SK-N-DZ (cell line): ENCODE measurements around a stretch of chr6.

GRCh38 chr6:33589463-33589900, 9.4 kb upstream of the BAK1 start:
RAMPAGE:
- cytosol, long total RNA = no peak
- nucleus, long total RNA = no peak

DNA sequence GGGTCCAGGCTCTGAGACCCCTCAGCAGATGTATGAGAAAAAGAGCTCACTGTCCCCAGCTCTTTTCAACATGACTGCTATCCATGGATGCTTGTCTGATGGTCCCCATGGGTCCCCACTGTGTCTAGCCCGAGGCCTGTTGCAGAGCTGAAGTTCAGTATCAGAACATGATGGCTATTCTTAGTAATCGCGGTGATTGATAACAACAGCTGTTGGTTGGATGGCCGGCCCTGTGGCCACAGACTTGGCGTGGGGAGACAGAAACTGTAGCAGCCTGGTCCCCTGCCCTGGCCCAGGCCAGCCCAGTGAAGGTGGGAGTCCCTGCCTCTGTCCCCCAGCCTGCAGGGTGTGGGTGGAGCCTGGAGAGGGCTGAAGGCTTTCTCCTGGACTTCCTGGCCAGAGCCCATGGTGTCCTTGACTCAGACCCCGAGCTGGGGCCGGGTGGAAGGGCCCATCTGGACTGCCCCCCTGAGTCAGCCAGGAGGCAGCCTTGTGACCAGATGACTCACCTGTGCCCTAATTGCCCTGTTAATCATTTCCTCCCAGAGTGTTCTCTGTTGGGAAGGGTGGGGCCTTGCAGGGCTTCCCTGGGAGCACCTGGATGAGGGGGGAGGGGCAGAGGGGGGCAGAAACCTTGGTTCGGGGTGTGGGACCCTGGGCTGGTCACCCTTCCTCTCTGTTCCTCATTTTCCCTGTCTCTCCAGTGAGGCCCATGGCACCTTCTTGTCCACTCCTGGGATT, 10.0 kb upstream of the BAK1 start:
RAMPAGE:
- cytosol, long total RNA = no peak
- nucleus, long total RNA = no peak

GRCh38 chr6:33719312-33720613, 8.3 kb upstream of the UQCC2 start:
RAMPAGE:
- cytosol, long total RNA = no peak
- nucleus, long total RNA = no peak

DNA sequence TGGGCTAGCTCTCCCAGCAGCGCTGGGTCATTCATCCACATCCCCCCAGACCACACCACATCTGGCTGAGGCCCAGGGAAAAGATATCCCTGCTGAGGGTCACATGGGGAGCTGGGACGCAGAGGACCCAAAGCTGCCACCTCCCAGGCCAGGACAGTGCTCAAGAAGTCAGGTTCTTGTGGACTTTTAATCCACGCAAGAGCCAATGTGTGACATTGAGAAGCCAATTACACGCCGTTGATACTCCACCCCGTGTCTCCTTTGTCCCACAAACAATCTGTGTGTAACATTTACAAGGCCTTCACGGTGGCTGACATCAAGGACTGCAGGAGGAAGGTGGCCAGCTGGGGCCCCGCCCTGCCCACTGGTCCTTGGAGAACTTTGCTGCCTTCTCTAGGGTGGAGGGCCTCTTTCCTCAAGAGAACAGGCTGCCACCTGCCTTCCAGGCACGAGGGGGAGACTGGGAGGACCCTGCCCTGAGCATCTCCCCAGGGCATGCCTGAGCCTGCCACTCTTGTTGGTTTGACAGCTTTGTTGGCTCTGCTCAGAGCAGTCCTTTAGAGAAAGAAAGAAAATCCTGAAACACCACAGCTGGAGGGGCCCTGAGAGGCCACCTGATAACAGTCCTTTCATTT, 5.4 kb upstream of the IP6K3 start:
RAMPAGE:
- cytosol, long total RNA = no peak
- nucleus, long total RNA = no peak

RAMPAGE:
- cytosol, long total RNA = no peak
- nucleus, long total RNA = no peak
Measured at GRCh38 chr6:33769797-33770598, 18.9 kb downstream of the LEMD2 start.

DNA sequence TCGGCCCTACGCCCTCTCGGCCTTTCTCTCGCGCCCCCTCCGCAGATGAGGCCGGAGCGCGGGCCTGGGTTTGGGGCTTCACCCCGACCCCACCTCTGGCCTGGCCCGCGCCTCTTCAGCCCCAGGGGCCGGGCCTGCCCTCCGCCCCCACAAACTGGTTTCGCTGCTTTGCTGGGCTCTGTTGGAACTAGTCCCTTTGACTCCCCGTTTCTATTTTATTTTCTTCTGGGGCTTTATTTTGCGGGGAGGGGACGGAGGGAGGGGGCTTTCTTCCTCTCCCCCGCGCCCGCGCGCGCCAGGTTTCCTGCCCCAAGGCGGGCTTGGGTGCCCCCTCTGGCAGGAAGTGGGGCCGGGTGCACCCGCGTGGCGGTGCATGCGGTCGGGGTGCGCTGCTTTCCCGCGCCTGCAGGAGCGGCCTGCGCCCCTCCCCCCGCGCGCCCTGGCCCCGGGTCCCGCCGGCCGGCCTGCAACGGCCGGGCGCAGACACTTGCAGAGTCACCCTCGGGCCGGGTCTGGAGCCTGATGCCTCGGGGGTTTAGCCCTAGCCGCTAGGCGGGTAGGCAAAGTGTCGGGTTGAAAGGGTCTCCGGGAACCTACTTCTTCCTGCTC, 1.3 kb downstream of the HMGA1 start:
RAMPAGE:
- cytosol, long total RNA = no peak
- nucleus, long total RNA = no peak

GRCh38 chr6:34245082-34245416, 3.8 kb downstream of the SMIM29 start:
RAMPAGE:
- cytosol, long total RNA = no peak
- nucleus, long total RNA = no peak

DNA sequence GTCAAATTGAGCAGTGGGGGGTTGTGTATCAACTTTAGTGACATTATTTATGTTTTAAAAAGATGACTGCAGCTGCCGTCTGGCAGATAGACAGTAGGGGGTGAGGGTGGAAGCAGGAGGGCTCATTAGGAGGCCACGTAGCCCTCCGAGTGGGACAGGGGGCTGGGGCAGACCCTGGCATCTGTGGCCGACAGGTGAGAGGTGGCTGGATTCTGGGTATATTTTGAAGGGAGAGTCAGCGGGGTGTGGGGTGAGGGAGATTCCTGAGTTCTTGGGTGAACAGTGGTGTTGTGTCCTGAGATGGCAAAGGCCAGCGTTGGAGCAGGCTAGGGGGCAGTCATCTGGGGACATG, 19.3 kb downstream of the PACSIN1 start:
RAMPAGE:
- cytosol, long total RNA = no peak
- nucleus, long total RNA = no peak

DNA sequence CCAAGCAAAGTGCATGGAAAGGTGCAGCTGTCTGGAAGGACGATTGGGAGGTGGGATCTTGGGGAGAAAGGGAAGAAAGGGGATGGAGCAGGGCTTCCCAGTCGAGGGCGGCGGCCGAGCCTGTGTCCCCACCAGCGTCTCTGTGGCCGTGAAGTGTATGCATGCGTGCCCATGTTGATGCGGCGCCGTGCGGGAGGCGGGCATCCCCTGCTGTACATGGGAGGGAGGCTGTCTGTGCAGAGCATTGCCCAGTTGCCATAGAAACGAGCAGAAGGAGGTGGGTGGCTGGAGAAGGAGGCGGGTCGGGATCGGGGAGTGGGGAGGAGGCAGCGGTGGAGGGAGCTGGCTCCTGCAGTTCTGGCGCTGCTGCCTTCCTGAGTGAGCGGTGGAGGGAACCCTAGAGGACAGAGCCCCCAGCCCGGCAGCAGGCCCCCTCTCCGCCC, 41.6 kb downstream of the SPDEF start:
RAMPAGE:
- cytosol, long total RNA = no peak
- nucleus, long total RNA = no peak

GRCh38 chr6:34531416-34531867, 24.7 kb downstream of the SPDEF start:
RAMPAGE:
- cytosol, long total RNA = no peak
- nucleus, long total RNA = no peak

DNA sequence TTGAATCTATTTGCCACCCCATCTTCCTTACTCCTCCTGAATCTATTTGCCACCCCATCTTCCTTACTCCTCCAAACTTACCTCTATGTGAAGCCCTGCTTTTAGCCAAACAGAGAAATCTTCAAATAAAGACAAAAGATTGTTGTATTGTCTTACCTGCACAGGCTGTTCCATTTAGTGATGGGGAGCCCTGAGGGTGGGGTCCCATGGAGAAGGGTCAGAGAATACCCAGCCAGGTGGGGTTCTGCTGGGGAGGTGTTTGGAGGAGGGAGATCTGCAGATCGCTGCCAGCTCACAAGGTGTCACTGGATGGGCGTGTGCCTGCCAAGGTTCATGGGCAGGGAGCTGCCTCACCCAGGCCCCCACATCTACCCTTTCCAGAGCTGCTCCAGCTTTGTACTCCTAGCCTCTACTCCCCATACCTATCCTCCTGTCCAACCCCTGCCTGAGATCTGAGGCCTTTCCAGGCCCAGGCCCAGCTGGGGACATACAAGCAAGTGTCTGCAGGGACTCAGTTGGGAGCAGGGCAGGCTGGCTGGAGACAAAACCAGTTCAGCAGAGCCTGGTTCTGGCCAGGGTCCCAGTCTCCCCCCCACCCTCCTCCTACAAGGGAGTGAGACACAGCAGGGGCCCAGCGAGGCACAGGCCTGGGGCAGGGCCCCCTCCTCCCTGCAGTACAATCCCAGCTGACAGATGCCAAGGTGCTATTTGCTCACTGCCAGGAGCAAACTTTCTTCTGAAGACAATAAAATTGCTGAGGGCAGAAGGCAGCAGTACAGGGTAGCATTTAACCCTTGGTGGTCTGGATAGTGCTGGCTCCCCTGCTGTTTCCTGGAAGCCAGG, 19.8 kb downstream of the SPDEF start:
RAMPAGE:
- cytosol, long total RNA = no peak
- nucleus, long total RNA = no peak

RAMPAGE:
- cytosol, long total RNA = no peak
- nucleus, long total RNA = no peak
Measured at GRCh38 chr6:34624971-34625640, 69.0 kb upstream of the SPDEF start.

DNA sequence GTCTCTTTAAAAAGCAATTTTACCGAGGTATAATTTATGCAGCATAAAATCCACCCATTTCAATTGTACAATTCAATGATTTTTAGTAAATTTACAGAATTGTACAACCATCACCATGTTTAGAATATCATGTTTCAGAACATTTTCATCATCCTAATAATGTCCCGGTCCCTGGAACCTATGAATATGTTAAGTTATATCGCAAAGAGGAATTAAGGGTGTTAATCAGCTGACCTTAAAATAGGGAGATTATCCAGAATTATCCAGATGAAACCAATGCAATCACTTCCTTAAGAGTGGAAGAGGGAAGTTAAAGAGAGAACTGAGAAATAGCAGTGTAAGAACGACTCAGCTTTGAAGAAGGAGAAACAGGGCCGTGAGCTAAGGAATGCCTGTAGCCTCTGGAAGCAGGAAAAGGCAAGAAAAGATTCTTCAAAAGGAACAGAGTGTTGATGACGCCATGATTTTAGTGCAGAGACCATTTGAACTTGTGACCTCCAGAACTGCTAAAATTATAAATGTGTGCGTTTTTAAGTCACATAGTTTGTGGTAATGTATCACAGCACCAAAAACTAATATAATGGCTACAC, 32.8 kb downstream of the ILRUN start:
RAMPAGE:
- cytosol, long total RNA = no peak
- nucleus, long total RNA = no peak

RAMPAGE:
- cytosol, long total RNA = no peak
- nucleus, long total RNA = no peak
Measured at GRCh38 chr6:34760017-34760689, 2.8 kb downstream of the SNRPC start.

GRCh38 chr6:34916662-34917115, 27.6 kb downstream of the ANKS1A start:
RAMPAGE:
- cytosol, long total RNA = no peak
- nucleus, long total RNA = no peak

GRCh38 chr6:35016353-35017412, 124.5 kb downstream of the TCP11 start:
RAMPAGE:
- cytosol, long total RNA = no peak
- nucleus, long total RNA = no peak

RAMPAGE:
- cytosol, long total RNA = no peak
- nucleus, long total RNA = no peak
Measured at GRCh38 chr6:35042015-35042454, 99.1 kb downstream of the TCP11 start.

DNA sequence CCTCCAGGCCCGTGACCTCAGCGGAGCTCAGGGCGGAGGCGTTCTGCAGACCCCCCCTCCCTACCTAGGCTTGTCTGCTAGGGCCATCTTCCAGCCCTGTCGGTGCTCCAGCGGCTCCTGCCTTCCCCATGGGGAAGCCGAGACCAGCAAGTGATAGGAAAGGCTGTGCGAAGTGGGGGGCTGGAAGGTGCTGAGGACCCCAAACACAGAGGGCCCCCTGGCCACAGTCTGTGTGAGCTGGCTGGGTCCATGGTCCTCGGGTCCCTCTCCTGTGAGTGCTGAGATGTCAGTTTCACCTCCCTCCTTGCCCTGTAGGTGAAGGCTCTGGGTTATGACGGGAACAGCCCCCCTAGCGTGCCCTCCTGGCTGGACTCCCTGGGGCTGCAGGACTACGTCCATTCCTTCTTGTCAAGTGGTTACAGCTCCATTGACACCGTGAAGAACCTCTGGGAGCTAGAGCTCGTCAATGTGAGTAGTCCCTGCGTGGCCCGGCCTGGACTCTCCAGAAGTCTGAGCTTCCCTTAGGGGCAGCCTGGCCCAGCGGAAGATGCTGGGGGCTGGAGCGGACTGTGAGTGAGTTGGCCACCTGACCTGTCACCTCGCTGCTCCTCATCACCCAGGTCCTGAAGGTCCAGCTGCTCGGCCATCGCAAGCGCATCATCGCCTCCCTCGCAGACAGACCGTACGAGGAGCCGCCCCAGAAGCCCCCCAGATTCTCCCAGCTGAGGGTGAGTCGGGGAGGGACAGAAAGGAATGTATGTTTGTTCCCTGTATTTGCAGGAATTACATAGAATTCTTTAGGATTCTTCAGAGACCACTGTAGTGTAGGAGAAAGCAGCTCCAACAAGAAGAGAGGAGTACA, 61.7 kb downstream of the TCP11 start:
RAMPAGE:
- cytosol, long total RNA = no peak
- nucleus, long total RNA = no peak

DNA sequence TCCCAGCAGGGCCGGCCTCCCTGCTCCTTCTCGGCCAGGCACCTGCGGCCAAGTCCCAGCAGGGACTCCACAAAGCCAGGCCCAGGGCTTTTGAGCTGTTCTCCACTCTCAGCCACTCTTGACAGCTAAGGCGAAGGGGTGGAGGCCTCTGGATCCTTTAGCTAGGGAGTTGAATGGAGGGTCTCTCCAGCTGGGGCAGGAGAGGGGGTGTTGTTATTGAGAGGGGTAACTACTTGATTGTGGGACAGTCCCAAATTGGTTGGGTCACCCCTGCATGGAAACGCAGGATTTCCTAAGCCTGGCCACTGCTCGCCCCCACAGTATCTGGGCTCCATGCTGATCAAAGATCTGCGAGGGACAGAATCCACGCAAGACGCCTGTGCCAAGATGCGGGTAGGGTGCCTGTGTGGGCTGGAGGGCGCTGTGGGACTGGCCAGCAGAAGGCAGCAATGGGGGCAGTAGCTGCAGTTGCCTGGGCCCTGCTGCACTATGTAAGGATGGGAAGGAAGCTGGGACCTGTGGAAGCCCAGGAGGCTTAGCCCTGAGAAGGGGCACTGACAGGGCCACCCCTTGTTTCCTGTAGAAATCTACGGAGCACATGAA, 58.2 kb downstream of the TCP11 start:
RAMPAGE:
- cytosol, long total RNA = no peak
- nucleus, long total RNA = no peak

GRCh38 chr6:35312203-35312765, 14.7 kb downstream of the DEF6 start:
RAMPAGE:
- cytosol, long total RNA = no peak
- nucleus, long total RNA = no peak